BJ (cell line): ENCODE data around the genes ZNF700, ZNF433, ZNF625 and ZNF136.

DNA sequence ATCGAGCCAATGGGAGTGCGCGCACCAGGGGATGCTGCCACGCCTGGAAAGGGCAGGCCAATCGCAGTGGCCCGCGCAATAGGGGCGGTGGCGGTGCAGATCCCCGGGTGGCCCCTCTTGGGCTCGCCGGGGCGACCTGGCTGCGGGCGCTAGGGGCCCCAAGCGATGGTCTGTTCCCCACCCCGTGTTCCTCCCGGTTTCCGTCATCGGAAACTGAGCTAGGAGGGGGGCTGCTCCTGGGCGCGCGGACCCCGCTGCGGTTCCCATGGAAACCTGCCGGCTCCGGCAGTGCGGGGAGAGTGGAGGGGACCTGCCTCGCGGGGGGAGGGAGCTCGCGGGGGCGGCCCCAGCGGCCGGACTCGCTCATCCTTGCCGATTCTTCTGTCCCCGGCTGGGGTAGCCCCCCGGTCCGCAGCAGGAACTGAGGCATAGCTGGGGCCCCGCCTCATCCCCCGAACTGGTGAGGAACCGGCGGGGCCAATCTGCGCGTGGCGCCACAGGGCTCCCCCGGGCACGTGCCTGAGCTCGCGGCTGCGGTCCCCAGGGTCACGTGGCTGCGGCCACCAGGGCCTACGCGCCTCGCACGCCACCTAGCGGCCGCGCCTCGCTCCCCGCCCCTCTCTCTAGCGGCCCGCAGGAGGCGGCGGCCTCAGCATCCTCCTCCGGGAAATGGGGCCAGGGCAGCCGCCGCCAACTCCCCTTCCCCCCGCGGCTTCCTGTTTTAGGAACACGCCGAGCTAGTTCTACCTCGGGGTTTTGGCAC, 1.5 kb upstream of the ELAVL3 start:
- CAGE, long polyA plus RNA = no peak
- RRBS = 3% methylated on average over 32 of the region's 75 CpGs

DNA sequence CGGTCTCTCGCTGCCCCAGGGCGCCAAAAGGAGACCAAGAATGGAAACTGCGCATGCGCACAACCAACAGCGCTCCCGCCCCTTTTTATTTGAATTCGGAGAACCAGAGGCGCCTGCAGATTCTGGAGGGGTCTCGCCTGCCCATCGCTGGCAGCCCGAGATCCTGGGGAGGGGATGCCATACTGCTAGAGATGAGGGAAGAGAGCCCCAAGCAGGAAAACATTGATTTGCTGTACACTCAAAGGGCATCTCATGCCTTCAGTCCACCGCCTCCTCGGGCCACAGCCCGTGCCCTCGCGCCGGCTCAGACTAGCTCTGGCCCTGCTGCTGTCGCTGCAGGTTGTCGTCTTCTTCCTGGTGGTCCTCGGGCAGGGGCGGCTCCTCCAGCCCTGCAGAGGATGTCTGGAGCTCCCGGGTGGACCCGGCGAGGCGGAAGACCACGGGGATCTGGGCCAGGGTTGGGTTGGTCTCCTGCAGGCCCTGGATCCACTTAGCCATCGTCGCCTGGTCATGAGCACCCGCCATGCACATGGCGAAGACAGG, 307 bp upstream of the ZNF653 start:
- CAGE, long polyA plus RNA = no peak
- RRBS = 14% methylated on average over 3 of the region's 31 CpGs

DNA sequence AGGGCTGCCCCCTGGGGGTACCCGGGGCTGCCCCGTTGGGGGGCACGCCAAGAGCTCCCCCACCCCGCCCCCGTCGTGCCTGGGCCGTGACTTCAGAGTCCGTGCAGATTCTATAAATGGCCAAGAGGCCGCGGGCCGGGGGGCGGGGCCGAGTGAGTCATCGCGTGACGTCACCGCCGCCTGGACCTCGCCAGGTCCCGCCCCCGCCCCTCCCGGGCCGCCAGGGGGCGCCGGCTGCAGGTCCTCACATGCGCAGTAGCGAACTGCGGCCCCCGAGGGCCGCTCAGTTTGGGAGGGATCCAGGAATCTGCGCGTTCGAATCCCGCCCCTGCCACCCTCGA, 2.7 kb upstream of the CNN1 start:
- CAGE, long polyA plus RNA = no peak
- RRBS = under 1% methylated on average over 13 of the region's 35 CpGs

GRCh38 chr19:11617504-11618625, 20.6 kb downstream of the ZNF627 start:
- CAGE, long polyA plus RNA = no peak
- RRBS = no CpG with 5 or more reads among the region's 15 CpGs

DNA sequence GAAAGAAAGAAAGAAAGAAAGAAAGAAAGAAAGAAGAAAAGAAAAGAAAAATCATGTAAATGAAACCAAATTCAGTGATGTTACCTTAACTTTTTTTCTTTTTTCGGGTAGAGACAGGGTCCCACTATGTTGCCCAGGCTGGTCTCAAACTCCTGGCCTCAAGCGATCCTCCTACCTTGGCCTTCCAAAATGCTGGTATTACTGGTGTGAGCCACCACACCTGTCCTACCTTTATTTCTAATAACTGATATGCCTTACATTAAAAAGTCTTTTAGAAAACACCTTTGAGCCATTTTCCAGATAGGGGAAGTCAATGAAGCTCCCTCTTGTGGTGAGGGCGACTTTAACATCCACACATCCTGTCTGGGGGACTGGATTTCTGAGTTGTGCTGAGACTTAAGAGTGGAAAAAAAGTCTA, 2.1 kb upstream of the ZNF440 start:
- CAGE, long polyA plus RNA = no peak
- RRBS = no CpG with 5 or more reads among the region's 3 CpGs

DNA sequence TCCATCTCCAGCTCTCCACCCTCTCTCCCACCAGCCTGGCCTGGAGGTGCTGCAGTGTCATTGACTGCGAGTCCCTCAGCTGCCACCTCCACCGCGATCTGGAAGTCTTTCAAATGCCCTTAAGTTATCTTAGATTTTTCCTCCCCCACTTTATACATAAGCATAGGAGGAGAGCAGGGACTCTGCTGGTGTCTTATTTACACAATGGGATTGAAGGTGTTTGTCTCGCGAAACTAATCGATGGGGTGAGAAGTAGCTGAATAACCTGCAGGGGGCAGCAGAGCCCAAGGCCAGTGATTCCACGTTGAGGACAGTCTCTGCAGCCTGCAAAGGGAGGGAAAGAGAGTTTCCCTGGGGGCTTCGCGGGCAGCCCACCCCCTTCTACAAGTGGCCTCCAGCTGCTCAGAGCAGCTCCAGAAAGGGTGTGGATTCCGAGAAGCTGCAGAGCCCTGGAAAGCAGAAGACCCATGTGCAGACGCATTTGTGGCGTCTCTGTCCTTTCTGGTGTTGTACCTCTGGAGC, 1.3 kb upstream of the ZNF700 start:
- CAGE, long polyA plus RNA = no peak
- RRBS = no CpG with 5 or more reads among the region's 12 CpGs

DNA sequence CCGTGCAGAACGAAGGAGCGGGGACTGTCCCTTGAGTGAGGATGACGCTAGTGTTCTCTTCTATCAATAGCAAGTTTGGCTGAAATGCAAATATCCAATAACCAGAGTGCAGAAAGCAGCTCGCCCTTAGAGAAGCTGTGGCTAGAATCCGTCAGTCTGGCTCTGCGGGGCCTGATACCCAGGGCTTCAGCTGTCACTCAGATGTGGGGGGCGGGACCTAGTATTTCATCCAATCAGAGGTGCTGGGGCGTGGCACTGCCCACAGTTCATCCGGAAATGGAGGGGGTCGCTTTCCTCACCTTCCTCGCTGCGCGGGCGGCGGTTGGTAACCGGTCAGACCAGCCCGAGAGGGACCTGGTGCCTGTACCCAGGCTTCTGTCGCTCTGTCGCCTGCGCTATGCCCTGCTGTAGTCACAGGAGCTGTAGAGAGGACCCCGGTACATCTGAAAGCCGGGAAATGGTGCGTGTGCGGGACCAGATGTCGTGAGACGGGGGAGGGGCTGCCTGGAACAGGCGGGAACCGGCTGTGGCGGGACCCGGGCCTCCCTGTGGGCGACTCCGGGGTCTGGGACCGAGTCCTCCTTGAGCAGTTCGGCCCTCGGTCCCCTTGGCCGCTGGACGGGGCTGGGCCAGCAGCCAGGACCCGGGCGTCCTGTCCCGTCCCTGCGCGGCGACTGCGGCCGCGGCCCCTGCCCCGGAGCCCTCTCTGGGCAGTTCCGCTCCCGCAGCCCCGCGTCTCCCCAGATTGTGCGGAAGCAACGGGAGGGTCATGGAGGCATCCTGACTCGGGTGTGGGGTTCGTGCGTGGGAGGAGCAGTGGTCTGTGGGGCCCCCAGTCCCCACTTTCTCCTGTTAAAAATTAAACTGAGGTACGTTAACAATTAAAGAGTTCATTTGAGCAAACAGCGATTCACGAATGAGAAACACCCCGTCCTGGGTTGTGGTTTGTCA, at the start of gene ZNF700:
Gene ZNF700, plus strand, starts transcription at position 294 of the 951 bp plus-strand sequence.
- CAGE, long polyA plus RNA = start-site peak on the plus strand centred at position 277 of the sequence, 44 bp wide, 29 and 42 reads in 2 replicates
- RRBS = 1% methylated on average over 26 of the region's 61 CpGs

DNA sequence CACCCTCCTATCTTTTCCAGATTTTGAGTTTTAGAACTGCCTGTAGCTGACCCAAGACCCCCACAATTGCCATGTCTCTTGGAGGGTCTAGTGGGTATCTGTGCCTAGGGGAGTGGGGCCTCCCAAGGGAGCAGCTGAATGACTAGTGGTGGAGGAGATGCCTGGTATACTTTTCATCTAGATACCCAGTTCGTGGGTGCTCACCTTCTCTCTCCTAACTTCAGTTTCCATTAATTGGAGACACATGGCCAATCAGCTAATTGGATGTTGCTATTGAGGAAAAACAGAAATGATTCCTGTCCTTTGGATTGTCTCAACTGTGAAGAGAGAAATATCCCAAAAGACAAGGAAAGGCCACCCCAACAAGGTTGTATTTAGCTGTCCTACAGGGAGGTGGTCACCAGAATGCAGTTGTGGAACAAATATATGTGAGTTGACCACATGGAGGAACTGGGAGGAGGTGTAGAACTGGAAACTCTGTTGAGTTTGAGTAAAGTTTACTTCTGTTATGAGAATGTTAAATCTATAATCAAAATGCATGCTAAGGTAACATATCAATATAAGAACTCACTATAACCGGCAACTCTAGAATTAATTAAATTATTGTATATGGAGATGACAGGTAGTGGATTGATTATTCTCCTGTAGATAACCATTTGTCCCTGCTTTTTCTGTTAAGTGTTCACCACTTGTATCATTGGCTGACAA, 5.2 kb downstream of the ZNF700 start:
- CAGE, long polyA plus RNA = no peak
- RRBS = no CpG with 5 or more reads among the region's 2 CpGs

DNA sequence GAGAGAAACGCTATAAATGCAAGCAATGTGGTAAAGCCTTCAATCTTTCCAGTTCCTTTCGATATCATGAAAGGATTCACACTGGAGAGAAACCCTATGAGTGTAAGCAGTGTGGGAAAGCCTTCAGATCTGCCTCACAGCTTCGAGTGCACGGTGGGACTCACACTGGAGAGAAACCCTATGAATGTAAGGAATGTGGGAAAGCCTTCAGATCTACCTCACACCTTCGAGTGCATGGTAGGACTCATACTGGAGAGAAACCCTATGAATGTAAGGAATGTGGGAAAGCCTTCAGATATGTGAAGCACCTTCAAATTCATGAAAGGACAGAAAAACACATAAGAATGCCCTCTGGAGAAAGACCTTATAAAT, 15.7 kb upstream of the ZNF763 start:
- CAGE, long polyA plus RNA = no peak
- RRBS = no CpG with 5 or more reads among the region's 5 CpGs

- CAGE, long polyA plus RNA = no peak
- RRBS = no CpG with 5 or more reads among the region's 3 CpGs
Measured at GRCh38 chr19:11968492-11969021, 3.7 kb downstream of the ZNF763 start.

- CAGE, long polyA plus RNA = no peak
- RRBS = 1% methylated on average over 5 of the region's 38 CpGs
Measured at GRCh38 chr19:11987307-11988004, 22.6 kb downstream of the ZNF763 start.

DNA sequence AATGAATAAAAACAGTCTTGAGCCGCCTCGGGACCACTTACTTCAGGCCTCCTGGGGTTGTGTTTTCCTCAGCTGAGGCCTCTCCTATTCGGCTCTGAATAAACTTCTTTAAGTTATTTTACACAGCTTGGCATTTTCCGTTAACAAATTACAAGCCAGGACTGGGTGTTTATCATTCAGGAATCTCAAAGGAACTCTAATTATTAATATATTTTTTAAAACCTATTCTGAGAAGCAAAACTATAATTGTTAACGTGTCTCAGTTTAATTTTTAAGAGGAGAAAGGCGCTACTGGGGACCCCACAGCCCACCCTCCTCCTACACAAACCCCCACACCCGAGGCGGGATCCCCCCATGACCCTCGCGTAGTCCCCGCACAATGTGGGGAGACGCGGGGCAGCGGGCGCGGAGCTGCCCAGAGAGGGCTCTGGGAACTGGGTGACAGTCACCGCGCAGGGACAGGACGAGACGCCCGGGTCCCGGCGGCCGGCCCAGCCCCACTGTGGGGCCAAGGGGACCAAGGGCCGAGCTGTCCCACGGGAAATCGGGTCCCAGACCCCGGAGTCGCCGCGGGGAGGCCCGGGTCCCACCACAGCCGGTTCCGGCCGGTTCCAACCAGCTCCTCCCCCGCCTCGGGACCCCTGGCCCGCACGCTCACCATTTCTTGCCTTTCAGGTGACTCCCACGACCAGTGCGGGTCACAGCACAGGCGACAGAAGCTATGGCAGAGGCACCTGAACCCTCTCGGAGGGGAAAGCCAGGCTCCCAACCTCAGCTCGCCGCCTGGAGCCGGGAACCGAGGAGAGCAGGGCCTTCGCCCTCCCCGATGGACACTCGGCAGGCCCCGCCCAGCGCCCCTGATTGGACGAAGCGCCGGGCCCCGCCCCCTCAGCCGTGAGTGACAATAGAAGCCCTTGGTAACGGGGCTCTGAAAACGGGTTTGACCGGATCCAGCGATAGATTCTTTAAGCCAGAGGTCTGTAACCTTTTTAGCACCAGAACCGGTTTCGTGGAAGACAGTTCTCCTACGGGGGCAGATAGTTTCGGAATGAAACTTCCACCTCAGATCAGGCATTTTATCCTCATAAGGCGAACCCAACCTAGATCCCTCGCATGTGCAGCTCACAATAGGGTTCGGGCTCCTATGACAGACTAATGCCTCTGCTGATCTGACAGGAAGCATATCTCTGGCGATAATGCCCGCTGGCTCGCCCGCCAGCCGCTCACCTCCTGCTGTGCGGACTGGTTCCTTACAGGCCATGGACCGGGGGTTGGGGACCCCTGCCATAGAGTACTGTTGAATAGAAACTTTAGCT, at the start of gene ZNF433:
Gene ZNF433, minus strand, starts transcription at position 801 of the 1,316 bp plus-strand sequence.
- CAGE, long polyA plus RNA = start-site peak on the minus strand centred at position 811 of the sequence, 80 bp wide, 36 and 19 reads in 2 replicates
- RRBS = 2% methylated on average over 20 of the region's 75 CpGs

- CAGE, long polyA plus RNA = no peak
- RRBS = no CpG with 5 or more reads among the region's 10 CpGs
Measured at GRCh38 chr19:12141131-12141478, 955 bp upstream of the ZNF20 start.

DNA sequence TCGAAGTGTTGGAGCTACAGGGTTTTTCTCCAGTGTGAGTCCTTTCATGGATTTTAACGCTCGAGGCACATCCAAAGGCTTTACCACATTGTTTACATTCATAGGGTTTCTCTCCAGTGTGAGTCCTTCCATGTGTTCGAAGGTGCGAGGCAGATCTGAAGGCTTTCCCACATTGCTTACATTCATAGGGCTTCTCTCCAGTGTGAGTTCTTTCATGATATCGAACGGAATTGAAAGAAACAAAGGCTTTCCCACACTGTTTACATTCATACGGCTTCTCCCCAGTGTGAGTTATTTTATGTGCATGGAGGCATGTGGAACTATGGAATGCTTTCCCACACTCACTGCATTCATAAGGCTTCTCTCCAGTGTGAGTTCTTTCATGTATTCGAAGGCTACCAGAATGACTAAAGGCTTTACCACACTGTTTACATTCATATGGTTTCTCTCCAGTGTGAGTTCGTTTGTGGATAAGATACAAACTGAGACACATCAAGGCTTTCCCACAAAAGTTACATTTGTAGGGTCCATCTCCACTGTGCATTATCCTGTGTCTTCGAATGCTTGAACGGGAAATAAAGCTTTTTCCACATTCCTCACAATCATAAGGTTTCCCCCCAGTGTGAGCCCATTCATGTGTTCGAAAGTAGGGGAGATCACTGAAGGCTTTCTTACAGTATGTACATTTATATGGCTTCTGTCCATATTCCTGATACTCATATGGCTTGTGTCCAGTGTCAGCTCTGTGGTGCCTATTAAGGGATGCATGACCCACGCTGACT, 5.4 kb upstream of the ZNF20 start:
- CAGE, long polyA plus RNA = no peak
- RRBS = no CpG with 5 or more reads among the region's 14 CpGs

- CAGE, long polyA plus RNA = no peak
- RRBS = under 1% methylated on average over 18 of the region's 73 CpGs
Measured at GRCh38 chr19:12155990-12157195, at the start of gene ZNF625. TSS of gene ZNF625 (minus strand) at chr19:12156734.

GRCh38 chr19:12162647-12163790, at the start of gene ZNF136:
TSS of gene ZNF136 (plus strand) at chr19:12163096.
- CAGE, long polyA plus RNA = no peak
- RRBS = 1% methylated on average over 19 of the region's 62 CpGs

DNA sequence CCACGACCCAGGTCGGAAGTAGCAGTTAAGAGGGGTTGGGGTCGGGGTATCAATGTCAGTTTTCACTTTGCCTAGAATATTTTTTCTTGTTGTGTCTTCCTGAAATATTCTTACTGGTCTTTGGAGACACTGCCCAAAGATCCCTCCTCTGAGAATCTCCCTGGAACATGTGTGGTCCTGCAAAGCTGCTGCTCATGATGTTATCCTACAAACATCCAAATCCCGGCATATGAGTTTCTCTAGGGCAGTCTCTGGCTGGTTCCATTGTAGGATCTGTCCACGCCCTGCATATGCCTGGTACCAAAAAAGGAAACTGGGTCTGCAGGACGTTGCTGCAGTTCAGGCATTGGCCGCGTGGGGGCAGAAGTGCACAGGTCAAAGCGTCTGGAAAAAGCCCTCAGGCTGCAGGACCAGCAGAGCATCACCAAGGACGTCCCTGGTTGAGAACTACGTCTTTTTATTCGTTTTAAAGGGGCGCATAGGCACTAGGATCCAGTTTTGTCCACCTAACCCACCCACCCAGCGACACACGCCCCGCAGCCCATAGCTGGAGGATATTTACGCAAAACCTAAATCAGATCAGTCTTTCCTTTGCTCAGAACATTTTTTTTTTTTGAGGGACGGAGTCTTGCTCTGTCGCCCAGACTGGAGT, 12.7 kb upstream of the ZNF564 start:
- CAGE, long polyA plus RNA = no peak
- RRBS = no CpG with 5 or more reads among the region's 19 CpGs

- CAGE, long polyA plus RNA = no peak
- RRBS = no CpG with 5 or more reads among the region's 8 CpGs
Measured at GRCh38 chr19:12615388-12615639, 4.6 kb downstream of the ZNF791 start.

GRCh38 chr19:12646353-12646915, 20.1 kb downstream of the MAN2B1 start:
- CAGE, long polyA plus RNA = no peak
- RRBS = no CpG with 5 or more reads among the region's 12 CpGs

DNA sequence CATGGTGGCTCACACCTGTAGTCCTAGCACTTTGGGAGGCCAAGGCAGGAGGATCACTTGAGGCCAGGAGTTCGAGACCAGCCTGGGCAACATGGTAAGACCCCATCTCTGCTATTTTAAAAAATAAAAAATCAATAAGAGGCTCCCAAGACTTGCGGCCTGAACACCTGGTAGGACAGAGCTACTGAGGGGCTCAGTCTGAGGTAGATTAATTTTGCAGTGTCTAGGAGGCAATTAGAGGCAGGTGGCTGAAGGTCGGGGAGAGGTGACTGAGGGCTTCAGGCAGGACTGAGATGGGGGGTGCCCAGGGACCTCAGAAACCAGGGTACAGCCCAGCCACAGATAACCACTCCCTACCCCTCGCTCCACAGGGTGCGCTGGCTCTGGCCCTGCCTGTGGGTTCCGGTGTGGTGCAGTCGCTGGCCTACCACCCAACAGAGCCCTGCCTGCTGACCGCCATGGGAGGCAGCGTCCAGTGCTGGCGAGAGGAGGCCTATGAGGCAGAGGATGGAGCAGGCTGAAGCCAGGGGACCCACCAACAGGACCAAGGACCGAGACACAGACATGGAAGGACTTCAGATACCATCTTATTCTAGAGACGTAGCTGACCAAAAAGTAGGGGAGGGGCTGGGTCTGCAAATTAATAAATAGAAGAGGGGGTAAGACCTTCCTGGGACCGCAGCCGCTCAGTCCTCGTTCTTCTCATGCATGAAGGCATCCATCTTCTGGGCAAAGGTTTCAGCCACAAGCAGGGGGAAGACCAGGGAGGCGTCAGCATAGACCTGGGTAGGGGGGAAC, 6.1 kb upstream of the WDR83OS start:
- CAGE, long polyA plus RNA = no peak
- RRBS = no CpG with 5 or more reads among the region's 16 CpGs